T47D (cell line): ENCODE measurements around the gene TRIM45.

DNA sequence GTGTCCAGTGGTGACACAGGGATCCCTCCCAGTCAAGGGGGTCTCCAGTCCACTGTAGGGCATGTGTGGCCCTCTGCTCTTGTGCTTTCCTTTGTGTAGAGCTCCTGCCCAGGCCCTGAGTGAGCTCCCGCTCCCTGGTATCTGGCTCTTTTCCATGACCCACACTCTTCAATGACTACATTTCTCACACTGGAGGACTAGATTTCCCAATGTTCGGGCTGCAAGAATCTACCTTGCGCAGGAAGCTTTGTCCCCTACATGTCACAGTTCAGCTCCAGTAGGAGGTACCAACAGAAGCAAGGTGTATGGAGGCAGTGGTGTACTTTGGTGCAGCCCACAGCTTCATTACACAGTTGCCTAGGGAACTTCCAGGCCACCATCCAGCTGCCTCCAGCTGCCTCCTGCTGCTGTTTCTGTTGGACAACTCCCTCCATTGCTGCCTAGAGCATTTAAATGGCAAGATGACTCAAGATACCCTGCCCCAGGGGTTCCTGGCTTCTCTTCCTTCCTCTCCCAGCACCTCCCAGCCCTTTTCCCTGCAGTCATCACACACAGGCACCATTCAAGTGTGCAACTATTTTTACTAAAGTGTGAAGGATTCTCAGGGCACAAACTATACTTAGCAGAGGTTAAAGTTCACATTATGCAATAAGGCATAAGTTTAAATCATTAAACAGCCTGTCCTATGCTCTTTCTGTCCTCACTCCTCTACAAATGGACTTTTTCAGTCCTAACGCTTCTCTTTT is 39.0 kb upstream of the ATP1A1 start:
- RRBS, result no CpG with 5 or more reads among the region's 4 CpGs

DNA sequence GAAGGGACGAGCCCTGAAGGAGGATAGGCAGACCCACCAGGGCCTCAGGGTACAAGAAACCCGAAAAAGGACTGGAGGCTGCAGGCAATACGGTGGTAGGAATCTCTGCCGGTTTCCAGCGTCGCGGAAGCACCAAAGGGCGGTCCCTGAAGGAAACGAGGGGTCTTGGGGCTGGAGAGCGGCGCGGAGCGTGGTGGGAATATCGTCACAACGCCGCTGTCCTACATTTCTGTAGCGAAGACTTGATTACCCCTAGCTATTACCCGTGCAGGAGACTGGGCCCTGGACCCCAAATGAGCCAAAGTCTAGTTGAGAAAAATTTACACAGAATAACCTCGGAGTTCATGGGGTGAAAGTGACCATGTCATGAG is 1.3 kb downstream of the ATP1A1 start:
- RRBS, result no CpG with 5 or more reads among the region's 19 CpGs

- RRBS, result no CpG with 5 or more reads among the region's 3 CpGs
Observed at GRCh38 chr1:116380419-116380844, 7.4 kb downstream of the ATP1A1 start.

GRCh38 chr1:116388364-116388848 is 15.4 kb downstream of the ATP1A1 start:
- RRBS, result no CpG with 5 or more reads among the region's 6 CpGs

DNA sequence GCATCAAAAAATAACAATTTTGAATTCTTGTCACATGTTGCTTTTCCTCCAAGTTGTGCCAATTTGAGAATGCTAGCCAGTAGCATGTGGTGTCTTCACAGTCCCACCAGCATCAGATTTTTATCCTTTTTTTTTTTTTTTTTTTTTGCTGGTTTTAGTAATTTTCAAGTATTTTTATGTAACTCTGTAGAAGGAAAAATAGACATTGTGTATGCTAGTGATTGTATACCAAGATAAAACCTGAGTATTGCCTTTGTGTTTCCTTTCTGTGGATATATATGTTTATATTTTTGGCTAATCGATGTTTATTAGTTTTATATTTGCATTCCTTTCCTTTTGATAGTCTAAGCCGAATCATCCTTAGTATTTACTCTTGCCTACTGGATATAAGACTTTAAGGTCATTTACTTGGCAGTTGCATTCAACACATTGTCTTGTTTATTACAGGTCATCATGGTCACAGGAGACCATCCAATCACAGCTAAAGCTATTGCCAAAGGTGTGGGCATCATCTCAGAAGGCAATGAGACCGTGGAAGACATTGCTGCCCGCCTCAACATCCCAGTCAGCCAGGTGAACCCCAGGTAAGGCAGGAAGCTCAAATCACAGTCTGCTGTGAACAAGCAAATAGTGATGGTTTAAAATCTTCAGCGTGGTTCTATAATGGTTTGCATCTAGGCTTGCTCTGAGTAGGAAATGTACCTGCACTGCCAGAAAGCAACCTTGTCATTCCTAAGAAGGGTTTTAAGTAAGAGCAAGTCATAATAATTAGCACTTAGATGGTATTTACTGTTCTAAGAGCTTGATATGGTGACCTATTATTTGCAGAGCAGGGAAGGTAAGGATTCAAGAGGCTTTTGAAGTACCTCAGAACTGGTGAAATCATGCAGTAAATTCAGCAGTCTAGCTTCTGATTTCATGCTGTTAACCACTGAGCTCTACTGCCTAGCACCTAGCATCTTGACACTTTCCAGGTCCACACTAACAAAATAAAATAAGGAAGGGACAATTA is 23.4 kb downstream of the ATP1A1 start:
- RRBS, result no CpG with 5 or more reads among the region's 5 CpGs

DNA sequence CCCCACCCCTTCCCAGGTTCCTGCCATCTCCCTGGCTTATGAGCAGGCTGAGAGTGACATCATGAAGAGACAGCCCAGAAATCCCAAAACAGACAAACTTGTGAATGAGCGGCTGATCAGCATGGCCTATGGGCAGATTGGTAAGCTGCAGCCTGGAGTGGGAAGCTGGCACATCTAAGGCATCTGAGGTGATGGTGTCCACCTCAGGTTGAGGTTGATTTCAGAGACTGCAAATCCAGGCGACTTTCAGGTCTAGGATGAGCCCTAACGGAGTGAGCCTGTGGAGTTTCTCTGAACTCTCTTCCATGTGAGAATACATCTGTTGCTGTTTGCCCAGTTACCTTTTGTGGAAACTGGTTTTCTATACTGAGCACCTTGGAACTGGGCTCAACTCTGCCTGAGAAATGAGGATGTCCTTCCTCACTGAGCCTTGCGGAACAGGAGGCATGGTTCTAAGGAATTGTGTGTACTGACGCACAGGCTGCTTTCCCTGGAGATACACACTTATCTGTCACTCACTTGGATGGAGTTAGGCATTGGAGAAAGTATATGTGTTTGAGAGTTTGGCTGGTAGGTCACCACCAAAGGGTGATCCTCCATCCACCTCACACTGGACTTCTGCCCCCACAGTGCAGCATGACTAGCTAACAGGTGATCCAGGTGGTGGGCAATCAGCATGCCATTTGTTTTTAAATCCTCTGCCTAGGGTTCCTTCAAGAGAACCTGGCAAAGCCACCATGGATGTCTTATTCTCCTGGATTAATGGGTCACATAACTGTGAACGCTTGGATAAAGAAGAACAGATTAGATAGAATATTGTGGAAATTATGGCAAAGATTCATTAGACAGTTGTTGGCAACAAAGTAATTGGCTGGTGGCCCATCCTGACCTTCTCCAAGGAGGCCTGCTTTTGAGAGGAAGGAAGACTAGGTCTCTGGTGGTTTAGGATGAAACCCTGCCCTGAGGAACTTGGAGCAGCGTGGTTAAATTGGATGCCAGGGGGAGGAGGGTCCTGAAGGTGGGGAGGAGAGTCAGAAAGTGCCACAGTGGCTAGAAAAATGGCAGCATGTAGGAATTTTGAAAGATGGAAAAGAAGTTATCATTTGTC is 26.7 kb downstream of the ATP1A1 start:
- RRBS, result no CpG with 5 or more reads among the region's 7 CpGs

DNA sequence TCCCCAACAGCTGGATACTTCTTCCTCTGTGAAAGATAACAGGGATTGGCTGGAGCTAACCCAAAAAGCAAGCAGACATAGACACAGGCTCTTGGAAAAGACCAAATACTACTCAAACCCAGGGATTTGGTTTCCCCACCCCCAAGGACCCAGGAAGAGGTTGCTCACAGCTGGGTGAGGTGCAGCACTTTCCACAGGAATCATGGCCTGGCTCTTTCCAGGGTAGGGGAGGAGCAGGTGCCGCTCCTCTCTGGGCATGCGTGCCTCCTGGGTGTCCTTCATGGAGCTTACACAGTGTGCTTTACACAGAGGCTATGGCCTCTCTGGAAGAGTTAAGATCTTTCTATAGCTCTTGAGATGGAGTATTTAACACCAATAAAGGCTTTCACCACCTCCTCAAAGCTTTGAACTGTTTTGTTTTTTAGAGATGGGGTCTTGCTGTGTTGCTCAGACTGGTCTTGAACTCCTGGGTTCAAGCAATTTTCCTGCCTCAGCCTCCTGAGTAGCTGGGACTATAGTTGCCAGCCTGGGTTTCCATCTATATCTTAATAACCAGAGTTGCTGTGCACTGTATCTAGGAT is 88.3 kb downstream of the CD58 start:
- RRBS, result no CpG with 5 or more reads among the region's 2 CpGs

- RRBS, result no CpG with 5 or more reads among the region's 5 CpGs
Observed at GRCh38 chr1:116557999-116558565, 12.7 kb downstream of the CD58 start.

DNA sequence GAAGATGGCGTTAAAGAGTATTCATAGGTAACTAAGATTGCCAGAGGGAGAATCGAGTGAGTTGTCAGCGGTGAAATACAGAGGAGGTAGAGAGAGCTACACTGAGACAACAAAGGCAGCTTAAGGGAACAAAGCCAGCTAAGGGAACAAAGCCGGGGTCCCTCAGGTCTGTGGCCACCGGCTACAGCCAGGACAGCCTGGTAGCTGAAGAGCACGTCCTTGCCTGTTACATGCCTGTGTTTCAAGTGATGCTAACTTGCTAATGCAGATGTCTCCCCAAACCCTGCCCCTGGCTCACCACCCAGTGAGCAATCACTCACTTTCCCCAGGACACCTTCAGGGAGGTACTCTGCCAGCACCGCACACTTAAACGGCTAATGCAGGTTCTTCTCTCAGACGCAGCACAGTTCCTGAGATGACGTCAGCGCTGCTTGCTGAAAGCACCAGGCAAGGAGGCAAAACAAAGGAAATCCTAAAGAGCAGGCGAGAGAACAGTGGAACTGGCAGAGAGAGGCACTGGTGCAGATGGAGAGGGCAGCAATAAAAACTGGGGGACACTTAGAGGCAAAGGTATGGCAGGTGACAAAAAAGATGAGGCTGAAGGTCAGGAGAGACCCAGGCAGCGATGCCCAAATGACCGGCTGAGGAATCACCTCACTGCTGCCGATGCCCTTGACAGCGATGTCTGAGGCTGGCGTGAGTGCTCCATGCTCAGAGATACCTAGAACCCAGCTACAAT is 20.8 kb downstream of the IGSF3 start:
- RRBS, result no CpG with 5 or more reads among the region's 17 CpGs

DNA sequence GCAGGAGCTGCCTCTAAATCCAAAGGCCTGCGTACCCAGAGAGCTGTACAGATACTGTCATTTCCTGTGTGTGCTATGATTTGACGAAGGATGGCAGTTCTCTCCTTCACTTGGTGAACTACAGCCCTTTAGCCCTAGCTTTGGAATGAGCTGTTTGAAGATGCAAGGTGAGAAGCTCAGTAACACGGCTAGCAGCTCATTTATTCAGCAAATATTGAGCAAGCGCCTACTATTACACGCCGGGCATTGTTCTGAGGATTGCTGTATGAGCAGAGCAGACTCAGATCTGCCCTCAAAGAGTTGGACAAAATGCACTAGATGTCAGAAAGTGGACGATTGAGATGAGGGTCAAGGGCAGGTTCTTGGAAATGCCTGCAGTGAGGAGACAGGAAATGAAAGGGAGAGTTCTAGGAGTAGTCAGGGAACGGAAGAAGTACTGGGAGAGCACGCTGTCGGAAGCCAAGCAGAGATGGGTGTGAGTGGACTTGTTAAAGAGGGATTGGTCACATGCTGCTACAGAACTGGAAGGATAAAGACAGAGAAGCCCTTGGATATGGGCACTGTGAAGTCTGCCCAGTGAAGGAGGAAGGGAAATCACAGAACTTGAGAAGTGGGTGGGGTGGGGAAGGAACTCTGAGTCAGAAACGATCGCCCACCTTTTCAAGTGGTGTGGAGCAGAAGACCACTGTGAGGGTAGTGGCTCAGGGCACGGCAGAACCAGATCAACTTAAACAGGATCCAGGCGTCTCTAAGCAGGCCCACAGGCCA is 7.0 kb downstream of the PTGFRN start:
- RRBS, result no CpG with 5 or more reads among the region's 14 CpGs

DNA sequence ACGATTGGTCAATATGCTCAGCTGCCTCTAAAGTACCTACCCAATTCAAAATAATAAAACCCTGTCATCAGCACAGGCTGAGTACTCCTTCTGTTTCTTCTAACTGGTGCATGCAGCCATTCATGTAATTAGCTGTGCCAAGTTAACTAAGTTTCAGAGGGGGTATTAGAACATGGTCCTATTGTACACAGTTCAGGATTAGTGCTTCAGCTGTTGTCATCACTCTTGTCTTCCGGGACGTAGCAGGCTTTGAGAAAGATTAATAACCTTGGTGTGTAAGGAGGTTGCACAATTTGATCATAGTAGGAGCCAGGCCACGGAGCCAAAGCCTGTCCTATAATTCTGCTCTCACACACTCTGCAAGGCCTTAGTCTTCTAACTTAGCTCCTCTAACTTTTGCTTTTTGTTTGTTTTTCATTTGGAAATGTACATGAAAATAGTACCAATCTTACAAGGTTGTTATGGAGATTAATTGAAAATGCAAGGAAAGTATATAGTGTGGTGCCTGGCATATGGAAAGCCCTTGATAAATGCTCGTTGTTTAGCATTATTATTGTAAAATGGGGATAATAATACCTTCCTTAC is 44.8 kb downstream of the PTGFRN start:
- RRBS, result no CpG with 5 or more reads among the region's 5 CpGs

DNA sequence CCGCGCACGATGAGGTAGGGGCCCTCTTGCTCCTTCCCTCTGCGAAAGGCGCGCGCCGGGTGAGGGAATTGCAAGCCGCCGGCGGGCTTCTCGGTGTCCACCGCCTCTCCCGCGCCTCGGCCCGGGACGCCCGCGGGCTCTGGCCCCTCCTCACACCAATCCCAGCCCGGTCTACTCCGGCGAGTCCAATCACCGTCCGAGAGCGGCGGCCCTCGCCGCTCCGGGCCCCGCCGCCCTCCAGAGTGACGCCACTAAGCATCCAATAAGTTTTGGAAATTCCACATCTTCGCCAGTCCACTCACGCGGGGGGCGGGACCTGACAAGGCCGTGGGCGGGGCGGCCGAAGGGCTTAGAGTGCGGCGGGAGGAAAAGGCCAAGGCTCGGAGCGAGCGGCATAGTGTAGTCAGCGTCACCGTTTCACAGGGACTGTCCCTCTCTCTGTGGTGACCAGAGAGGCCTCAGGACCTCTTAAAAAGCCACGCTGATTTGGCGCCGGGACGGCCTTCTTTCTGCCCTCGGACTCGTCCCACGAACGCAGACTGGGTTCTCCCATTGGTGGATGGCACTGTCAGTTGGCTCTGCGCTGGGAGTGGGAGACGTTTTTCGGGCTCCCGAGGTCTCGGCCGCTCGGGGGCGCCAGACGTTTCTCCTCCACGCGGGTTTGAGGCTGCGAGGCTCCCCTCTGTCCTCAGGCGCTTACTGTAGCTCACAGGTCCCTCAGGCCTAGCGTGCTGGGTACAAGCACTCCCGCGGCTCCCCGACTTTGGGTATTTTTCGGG is at the start of gene TRIM45:
Gene TRIM45 (minus strand): TSS at position 144 of the 779 bp plus-strand sequence.
- RRBS, result 1% methylated on average over 21 of the region's 74 CpGs

- RRBS, result no CpG with 5 or more reads among the region's 12 CpGs
Observed at GRCh38 chr1:117363377-117364429, 3.5 kb upstream of the MAN1A2 start.

- RRBS, result no CpG with 5 or more reads among the region's 32 CpGs
Observed at GRCh38 chr1:117623186-117624378, 17.7 kb downstream of the TENT5C start.

GRCh38 chr1:117638559-117639085 is 32.8 kb downstream of the TENT5C start:
- RRBS, result no CpG with 5 or more reads among the region's 5 CpGs

DNA sequence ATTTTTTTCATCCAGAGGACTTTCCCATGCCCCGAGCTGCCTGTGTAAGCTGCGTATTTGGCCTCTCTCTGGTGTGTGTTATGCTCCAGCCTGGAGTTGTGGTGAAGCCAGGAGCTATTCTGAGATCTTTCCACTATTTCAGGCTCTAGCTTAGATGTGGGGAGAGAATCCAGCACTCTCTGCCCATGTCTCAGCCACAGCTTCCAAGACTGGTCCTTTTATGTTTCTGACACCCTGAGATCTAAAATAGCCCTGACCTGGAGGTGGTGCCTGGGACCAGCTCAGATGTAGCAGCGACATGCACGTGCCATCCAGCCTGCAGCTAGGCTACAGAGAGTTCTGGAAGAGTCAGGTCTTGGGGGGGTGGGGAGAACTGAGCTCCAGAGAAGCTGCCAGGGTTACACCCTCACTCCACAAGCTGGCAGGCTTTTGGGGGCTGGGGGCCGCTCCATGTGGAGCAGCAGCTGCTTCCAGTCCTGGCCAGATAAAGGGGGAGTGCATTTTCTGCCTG is 76.6 kb downstream of the TENT5C start:
- RRBS, result no CpG with 5 or more reads among the region's 5 CpGs

DNA sequence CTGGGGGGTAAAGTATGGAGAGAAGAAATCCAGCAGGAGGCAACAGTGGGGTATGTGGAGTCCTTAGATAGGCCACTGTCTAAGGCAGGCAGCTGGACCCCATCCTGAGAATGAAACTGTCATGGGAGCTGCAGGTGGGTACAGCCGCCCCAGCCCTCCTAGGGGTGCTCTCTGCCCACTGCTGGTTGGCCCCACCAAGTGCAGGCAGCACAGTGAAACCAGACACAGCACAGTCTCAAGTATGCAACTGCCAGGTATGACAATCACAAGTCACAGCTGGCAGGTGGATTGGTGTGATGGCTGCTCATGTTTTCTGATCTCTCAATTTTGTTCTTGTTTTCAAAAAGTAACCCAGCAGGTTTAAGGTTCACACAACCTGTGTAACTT is 80.6 kb downstream of the TENT5C start:
- RRBS, result no CpG with 5 or more reads among the region's 1 CpG

DNA sequence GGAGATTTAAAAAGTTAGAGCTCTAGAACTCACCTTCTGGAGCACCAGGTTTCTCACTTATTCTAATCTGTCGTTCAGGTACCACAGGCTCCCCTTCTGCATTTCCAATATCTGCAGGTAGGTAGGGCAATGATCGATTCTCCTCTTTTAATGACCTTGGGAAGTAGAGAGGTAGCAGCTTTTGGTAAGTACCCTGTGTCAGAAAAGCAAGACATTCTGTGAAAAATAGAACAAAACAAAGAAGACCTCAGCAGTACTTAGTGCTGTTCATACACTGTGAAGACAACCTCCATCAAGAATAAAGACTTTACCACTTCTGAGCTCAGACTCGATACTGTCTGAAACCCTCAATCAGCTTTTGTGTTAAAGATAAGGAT is 30.4 kb downstream of the GDAP2 start:
- RRBS, result no CpG with 5 or more reads among the region's 3 CpGs

DNA sequence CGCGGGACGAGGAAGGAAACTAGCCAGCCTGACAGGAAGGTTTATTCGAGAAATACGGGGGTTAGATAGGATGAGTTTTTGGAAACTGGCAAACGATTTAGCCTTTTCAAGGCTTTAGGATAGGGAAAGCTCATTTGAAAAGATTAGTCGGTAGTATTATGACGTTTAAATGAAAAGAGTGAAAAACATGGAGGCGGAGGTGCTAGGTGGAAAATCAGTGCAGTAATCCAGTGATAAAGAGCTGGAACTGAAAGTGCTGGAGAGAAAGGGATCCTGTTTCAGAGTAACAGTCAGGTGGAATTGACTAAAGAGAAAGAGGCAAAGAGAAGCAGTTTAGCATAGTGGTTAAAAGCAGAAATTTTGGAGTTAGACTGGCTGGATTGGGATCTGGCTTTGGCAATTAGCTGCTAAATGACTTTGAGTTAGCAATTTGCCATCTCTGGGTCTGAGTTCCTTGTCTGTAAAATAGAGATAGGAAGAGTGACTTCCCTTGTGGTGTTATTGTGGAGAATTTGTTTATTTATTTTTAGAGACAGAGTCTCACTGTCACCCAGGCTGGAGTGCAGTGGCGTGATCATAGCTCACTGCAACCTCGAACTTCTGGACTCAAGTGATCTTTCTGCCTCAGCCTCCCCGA is 1.0 kb downstream of the WDR3 start:
- RRBS, result no CpG with 5 or more reads among the region's 12 CpGs